ENCODE measurements around the genes DPP3 and RBM14.

GRCh38 chr11:66362463-66363635 is 8.7 kb downstream of the SLC29A2 start:
- RRBS: no CpG with 5 or more reads among the region's 24 CpGs

- RRBS: no CpG with 5 or more reads among the region's 9 CpGs
Measured at GRCh38 chr11:66418019-66418644, 2.7 kb upstream of the NPAS4 start.

DNA sequence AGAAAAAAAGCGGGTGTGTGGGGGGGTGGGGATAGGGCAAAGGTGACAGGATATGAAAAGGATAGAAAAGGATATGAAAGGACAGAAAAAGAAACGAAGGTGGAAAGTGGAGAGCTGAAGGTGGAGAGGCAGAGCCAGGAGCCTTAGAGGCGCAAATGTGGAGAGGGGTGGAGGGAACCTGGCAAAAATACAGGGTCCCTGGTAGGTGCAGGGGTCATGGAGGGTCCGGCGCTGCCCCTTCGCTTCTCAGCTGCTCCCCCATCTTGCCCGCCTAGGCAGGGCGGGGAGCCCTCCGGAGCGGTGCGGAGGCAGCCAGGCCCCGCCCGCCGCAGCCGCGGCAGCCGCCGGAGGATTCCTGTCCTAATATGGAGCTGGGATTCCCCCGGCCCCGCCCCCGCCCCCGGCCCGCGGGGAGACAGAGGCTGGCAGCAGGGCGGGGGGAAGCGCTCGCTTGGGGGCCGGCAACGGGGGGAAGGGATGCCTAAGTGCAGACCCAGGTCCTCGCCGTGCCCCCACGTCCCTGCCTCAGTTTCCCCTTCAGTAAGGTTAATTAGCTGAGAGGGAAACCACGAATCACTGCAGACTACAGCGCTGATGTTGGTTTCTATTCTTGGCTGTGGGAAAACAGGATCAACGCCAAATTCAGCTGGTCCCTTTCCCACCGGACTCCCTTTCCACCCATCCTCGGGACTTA is 1.0 kb upstream of the NPAS4 start:
- RRBS: 3% methylated on average over 22 of the region's 37 CpGs

DNA sequence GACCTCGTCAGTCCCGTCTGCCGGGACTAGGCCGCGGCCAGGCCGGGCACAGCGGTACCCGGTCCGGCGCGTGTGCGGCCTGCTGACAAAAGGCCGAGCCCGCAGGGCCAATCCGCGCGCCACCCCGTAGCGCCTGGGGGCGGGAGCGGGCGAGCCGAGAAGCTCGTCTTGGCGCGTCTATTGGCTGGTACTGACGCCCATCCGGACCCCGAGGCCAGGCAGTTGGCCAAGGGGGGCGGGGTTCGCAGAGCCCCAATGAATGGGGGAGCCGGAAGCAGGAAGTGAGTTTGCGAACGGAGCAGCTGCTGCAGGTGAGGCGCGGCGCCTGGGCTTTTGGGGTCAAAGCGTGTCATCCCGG is at the start of gene DPP3:
TSS of gene DPP3 (plus strand) at position 280 of the 358 bp plus-strand sequence.
- RRBS: 1% methylated on average over 10 of the region's 39 CpGs

GRCh38 chr11:66491220-66491863 is 11.1 kb downstream of the DPP3 start:
- RRBS: no CpG with 5 or more reads among the region's 20 CpGs

GRCh38 chr11:66615907-66616559 is 397 bp upstream of the RBM14 start:
- RRBS: 2% methylated on average over 8 of the region's 37 CpGs

DNA sequence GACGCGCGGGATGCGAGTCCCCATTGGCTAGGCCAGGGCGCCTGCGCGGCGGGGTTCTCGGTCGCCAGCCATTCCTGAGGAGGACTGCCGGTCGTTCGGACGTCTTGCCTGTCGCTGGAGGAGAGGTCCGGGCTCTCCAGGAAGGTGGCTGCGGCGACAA is at the start of gene RBM14:
TSS of gene RBM14 (plus strand) at position 71 of the 160 bp plus-strand sequence.
- RRBS: under 1% methylated on average over 3 of the region's 18 CpGs

DNA sequence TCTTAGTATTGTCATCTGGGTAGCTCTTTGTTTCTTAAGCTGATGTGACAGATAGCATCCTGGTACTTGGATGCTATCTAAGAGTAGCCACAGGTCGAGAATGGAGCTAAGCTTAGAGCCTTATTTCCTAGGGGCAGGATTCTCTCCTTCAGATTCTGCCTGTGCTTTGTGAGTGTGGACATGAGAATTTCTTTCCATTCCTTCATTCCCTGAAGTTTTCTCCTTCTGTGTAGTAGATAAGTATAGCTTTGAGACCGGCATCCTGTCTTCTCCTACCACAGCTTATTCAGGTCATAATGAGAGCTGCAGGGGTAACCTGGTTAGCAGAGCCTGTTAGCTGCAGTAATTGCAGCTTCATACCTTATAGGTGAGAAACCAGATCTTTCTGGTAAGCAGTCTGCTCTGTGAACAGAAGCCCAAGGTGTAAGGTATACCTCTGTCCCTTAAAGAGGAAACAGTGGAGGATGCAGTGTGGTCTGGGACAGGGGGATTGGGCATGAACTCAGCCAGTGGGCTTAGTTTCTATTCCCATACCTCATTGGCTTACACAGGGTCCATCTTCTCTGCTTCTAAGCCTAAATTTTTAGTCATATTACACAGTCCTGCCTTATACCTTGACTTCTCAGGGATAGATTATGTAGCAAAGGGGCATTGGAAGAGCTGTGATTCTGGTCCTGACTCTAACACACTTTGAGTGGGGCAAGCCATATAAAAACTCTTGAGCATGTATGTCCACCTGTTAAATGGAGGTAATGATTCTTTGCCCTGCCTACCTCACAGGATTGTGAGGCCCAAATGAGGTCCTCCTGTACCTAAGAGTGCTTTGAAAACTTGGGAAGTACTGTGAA is 6.6 kb downstream of the RBM14 start:
- RRBS: no CpG with 5 or more reads among the region's 2 CpGs

DNA sequence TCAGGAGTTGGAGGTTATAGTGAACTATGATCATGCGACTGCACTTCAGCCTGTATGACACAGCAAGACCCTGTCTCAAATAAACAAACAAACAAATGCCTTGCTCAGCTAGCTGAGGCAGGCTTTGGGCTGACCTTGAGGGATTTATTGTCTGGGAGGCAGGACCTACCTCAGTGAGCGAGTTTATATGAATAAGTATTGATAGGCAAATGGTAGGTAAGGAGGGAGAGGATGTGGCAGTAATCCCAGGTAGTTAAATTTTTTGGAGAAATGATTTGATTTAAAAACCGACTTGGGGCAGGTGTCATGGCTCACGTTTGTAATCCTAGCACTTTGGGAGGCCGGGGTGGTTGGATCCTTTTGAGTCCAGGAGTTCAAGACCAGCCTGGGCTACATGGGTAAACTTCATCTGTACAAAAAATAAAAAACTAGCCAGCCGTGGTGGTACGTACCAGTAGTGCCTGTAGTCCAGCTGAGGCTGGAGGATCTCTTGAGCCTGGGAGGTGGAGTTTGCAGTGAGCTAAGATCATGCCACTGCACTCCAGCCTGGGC is 8.4 kb upstream of the RBM4 start:
- RRBS: no CpG with 5 or more reads among the region's 7 CpGs

GRCh38 chr11:66637669-66638562 is 587 bp upstream of the RBM4 start:
- RRBS: 5% methylated on average over 10 of the region's 39 CpGs

GRCh38 chr11:66639333-66640517 is 1.2 kb downstream of the RBM4 start:
- RRBS: no CpG with 5 or more reads among the region's 22 CpGs

GRCh38 chr11:66722890-66723411 is 6.1 kb downstream of the SPTBN2 start:
- RRBS: no CpG with 5 or more reads among the region's 12 CpGs

DNA sequence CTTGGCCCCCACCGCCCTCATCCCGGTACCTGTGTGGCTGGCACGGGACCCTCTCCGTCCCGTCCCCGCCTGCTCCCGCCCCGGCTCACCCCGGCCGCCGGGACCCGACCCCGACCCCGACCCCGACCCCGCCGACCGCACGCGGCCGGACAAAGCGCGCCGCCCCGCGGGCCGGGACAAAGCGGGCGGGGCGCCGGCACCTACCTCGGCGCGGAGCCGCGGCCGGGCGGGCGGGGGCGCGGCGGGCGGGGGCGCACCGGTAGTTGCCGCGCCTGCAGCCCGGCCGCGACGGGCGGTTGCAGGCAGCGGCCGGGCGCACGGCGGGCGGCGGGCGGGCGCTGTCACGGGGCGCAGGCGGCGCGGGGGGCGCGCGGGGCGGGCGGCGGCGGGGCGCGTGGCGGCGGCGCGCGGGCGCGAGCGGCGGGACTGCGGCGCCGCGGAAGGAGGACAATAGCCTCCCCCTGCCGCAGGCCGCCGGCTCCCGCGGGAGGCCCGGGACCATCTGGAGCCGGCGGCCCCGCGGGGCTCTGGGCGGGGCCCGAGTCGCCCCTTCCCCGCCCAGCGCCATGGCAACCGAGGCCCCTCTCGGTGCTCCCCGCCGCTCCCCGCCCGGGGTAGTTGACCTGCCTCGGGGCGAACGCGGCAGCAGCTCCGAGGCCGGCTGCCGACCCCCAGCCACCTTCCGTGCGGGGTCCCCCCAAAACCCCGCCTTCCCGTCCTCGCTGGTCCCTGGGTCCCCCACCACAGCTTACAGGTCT is 880 bp downstream of the SPTBN2 start:
- RRBS: 2% methylated on average over 32 of the region's 121 CpGs

DNA sequence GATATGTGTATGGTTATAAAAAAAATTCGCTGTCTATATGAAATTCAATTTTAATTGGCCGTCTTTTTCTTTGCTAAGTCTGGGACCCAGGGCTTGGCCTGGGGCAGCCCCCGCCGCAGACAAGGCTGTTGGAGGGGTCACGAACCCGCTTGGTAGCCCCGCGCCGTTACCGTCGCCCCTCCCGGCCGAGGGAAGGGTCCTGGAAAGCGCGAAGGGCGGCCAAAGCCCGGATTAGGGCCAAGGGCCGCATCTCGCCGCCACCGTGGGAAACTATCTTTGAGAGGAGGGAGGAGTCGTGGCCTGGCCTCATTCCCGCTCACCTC is 386 bp upstream of the C11orf80 start:
- RRBS: 7% methylated on average over 6 of the region's 23 CpGs

- RRBS: no CpG with 5 or more reads among the region's 2 CpGs
Measured at GRCh38 chr11:66877562-66877989, 20.7 kb downstream of the LRFN4 start.

- RRBS: 1% methylated on average over 26 of the region's 48 CpGs
Measured at GRCh38 chr11:67119589-67120180, 622 bp downstream of the KDM2A start.

DNA sequence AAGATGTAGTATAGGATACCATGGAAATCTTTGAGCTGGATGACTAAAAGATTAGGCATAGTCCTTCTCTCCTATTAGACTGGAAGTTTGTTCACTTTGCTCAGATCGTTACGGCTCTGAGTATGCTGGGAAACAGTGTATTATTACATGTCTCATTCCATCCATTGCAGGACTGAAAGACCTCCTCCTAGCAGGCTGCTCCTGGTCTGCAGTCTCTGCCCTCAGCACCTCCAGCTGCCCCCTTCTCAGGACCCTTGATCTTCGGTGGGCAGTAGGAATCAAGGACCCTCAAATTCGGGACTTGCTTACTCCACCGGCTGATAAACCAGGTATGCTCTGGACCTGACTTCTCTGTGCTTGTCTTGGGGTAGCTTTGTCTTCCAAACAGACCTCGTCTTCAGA is 13.0 kb upstream of the GRK2 start:
- RRBS: no CpG with 5 or more reads among the region's 6 CpGs

GRCh38 chr11:67278975-67279674 is 10.0 kb upstream of the ANKRD13D start:
- RRBS: no CpG with 5 or more reads among the region's 13 CpGs

DNA sequence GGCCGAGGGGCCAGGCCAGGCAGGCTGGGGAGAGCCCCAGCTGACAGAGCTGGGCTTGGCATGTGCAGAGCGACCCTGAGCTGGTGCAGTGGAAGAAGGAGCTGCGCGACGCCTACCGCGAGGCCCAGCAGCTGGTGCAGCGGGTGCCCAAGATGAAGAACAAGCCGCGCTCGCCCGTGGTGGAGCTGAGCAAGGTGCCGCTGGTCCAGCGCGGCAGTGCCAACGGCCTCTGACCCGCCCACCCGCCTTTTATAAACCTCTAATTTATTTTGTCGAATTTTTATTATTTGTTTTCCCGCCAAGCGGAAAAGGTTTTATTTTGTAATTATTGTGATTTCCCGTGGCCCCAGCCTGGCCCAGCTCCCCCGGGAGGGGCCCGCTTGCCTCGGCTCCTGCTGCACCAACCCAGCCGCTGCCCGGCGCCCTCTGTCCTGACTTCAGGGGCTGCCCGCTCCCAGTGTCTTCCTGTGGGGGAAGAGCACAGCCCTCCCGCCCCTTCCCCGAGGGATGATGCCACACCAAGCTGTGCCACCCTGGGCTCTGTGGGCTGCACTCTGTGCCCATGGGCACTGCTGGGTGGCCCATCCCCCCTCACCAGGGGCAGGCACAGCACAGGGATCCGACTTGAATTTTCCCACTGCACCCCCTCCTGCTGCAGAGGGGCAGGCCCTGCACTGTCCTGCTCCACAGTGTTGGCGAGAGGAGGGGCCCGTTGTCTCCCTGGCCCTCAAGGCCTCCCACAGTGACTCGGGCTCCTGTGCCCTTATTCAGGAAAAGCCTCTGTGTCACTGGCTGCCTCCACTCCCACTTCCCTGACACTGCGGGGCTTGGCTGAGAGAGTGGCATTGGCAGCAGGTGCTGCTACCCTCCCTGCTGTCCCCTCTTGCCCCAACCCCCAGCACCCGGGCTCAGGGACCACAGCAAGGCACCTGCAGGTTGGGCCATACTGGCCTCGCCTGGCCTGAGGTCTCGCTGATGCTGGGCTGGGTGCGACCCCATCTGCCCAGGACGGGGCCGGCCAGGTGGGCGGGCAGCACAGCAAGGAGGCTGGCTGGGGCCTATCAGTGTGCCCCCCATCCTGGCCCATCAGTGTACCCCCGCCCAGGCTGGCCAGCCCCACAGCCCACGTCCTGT is 3.5 kb upstream of the ANKRD13D start:
- RRBS: 94% methylated on average over 5 of the region's 45 CpGs

GRCh38 chr11:67331635-67332391 is 21.5 kb downstream of the POLD4 start:
- RRBS: no CpG with 5 or more reads among the region's 5 CpGs

Data from renal cortical epithelial cell (primary cell).